Right lobe of liver (tissue), 4 donors: ENCODE measurements around a stretch of chr12.

DNA sequence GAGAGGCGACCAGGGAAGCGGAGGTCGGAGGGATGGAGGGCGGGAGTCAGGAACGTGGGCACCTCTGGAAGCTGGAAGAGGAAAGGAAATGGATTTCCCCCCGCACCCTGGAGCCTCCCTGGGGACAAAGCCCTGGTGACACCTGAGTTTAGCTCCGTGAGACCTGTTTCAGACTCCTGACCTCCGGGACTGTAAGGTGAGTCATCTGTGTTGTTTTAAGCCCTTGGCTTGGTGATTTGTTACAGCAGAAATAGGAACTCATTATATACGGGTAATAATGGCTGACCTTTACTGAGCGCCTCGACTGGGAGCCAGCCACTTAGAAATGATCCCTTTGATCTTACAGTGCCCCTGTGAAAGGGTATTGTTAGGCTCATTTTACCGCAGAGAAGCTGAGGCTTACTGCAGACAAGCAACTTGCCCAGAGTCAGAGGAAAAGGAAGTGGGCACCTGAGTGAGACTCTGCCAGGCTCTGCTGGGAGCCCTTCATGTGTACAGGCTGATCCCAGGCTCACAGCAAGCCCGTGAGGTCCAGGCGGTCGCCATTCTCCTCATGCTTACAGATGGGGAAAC, 29.2 kb upstream of the FZD10 start:
- PRO-cap, 4 experiments = no peak in any of the 4 experiments
- RAMPAGE, long total RNA, 2 experiments = no peak in any of the 2 experiments

GRCh38 chr12:130691968-130692271, 24.2 kb downstream of the RIMBP2 start:
- PRO-cap, 4 experiments = no peak in any of the 4 experiments
- RAMPAGE, long total RNA, 2 experiments = no peak in any of the 2 experiments

DNA sequence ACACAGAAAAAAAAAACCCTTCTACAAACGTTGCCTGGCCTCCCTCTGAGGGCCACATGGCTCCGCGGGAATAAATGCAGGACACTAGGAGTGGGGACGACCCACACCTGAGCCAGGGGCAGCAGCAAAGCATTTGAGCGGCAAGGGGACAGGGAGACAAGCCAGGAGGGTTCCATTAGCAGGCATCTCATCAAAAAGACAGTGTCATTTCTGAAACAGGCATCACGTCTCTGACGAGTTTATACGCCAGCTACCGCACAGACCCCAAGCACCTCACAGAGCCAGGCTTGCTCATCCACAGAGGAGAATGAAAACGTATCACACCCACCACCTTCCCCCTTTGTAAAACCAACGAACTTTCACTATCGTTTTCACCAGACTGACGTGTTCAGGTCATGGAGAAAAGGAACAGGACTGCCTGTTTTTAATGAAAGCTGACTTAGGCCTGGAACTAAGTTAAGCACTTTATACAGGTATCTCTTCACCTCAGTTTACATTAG, 42.1 kb downstream of the STX2 start:
- PRO-cap, 4 experiments = no peak in any of the 4 experiments
- RAMPAGE, long total RNA, 2 experiments = no peak in any of the 2 experiments

DNA sequence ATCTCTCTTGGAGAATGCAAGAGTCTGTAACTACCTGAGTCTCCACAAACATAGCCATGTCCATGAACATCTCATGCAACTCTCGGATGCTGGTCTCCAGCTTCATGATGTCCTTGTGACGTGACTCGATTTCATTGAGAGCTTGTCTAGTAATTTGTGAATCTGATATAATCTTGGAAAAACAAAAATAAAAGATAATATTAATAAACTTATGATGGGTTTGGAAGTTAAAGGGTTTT, 38.0 kb downstream of the STX2 start:
- PRO-cap, 4 experiments = no peak in any of the 4 experiments
- RAMPAGE, long total RNA, 2 experiments = no peak in any of the 2 experiments

- PRO-cap, 4 experiments = no peak in any of the 4 experiments
- RAMPAGE, long total RNA, 2 experiments = no peak in any of the 2 experiments
Measured at GRCh38 chr12:130801358-130801865, 37.6 kb downstream of the STX2 start.

- PRO-cap, 4 experiments = no peak in any of the 4 experiments
- RAMPAGE, long total RNA, 2 experiments = no peak in any of the 2 experiments
Measured at GRCh38 chr12:130992314-130992990, 38.7 kb downstream of the ADGRD1 start.

DNA sequence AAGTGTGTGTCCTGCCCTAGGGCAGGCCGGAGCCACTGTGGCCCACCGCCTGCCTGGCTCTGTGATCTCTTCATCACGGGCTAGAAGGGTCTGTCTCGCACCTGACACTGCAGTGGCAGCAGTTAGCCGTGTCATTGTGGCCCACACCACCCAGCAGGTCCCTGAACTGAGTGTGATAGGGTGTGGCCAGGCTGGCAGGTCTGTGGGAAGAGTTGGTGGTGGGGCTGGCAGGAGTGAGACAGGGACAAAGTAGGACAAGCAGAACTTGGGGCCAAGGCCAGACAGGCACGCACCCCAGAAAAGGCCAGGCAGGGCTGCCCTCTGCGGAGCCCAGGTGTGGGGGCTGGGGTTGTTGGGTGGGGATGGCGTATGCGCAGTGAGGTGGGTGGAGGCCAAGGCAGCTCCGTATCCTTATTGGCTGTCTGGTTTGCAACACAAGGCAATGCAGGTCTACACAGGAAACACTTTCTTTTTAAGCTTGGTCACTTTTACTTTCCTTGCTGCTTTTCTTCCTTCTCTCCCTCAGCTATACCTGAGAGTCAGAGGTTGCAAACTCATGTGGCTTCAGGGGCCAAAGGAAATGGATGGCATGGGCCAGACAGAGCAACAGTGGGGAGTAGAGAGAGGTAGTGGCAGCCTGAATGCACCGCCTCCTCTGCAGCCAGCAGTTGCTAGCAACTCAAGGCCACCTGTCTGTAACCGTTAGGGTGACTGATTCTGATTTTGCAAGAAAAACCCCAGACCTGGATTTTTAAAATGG, 41.4 kb downstream of the ADGRD1 start:
- PRO-cap, 4 experiments = no peak in any of the 4 experiments
- RAMPAGE, long total RNA, 2 experiments = no peak in any of the 2 experiments

- PRO-cap, 4 experiments = no peak in any of the 4 experiments
- RAMPAGE, long total RNA, 2 experiments = no peak in any of the 2 experiments
Measured at GRCh38 chr12:131057642-131058107, 104.0 kb downstream of the ADGRD1 start.

- PRO-cap, 4 experiments = no peak in any of the 4 experiments
- RAMPAGE, long total RNA, 2 experiments = no peak in any of the 2 experiments
Measured at GRCh38 chr12:131102956-131103519, 149.3 kb downstream of the ADGRD1 start.

GRCh38 chr12:131218118-131219193, 264.7 kb downstream of the ADGRD1 start:
- PRO-cap, 4 experiments = no peak in any of the 4 experiments
- RAMPAGE, long total RNA, 2 experiments = no peak in any of the 2 experiments

DNA sequence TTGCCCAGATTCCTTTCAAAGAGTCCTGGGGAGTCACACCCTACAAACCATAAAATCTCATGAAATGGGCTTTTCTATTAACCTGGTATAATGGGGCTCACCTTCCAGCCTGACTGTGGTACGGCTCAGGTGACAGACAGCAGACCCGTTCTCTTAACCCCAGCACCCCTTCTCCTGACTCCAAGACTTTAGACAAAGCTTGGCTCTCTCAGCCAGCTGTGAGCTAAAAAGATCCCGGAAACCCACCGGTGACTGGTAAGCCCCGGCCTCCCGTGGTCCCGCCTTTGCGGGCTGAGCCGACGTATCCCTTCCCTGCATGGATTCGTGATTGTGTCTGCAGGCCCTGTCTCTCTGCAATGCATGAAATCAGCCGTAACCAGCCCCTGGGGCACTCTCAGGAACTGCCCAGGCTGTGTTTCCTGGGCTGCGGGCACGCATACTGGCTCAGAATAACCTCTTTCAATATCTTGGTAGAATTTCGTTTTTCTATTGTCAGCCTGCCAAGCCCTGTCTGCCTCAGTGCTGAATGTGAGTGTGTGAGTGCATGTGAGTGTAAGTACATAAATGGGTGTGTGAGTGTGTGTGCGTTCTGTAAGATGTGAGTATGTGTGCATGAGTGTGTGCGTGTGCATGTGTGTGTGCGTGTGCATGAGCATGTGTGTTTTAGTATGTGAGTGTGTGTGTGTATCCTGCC, 268.5 kb downstream of the ADGRD1 start:
- PRO-cap, 4 experiments = no peak in any of the 4 experiments
- RAMPAGE, long total RNA, 2 experiments = no peak in any of the 2 experiments

DNA sequence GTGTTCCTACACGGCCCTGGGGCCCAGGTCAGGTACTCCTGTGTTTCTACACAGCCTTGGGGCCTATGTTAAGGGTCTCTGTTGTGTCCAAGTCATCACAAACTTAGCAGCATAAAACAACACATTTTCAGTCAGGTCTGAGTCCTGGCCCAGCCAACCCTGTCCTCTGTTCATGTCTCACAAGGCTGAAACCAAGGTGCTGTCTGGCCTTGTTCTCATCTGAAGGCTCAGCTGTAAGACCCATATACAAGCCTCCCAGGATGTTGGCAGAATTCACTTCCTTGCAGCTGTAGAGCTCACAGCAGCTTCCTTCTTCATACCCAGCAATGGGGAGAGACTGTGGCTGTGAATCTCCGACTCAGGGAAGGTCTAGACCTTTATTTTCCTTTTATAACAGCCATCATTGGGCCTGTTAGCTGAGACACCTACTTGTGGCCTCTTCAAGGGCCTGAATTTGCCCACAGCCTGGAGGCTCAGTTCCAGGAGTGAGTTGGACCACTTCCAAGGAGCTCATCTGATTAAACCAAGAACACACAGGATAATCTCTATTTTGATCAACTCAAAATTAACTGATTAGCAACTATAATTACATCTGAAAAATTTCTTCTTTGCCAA, 107.4 kb upstream of the SFSWAP start:
- PRO-cap, 4 experiments = no peak in any of the 4 experiments
- RAMPAGE, long total RNA, 2 experiments = no peak in any of the 2 experiments

DNA sequence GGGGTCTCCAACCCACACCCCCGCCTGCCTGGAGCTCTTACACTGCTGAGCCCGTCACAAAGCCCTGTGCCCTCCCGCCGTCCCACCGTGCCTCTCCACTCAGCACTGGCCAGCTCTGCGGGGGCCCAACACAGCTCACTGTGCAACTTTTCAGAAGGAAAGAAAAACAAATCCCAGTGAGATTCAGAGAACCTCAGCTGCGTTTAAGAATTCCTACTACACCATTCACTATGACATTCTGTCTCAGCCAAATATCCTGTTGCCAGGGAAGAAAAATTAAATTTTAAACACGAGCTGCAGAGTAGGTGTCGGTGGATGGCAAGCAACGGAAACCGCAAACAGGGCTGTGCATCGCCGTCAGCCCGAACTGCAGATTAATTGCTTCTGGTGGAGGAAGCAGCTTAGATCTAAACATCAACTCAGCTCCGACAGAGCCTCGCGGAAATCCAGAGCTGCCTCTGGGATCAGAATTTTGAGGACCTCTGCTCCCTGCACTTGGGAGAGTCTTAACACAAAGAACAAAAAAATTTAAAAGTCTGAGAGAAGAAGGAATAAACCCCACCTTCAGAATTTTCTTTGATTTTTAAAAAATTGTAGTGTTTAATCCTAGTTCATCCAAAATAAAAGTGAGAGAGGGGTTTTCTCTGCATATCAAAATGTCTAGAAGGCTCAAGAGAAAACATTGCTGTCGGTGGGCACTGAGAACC, 106.4 kb upstream of the SFSWAP start:
- PRO-cap, 4 experiments = no peak in any of the 4 experiments
- RAMPAGE, long total RNA, 2 experiments = no peak in any of the 2 experiments

DNA sequence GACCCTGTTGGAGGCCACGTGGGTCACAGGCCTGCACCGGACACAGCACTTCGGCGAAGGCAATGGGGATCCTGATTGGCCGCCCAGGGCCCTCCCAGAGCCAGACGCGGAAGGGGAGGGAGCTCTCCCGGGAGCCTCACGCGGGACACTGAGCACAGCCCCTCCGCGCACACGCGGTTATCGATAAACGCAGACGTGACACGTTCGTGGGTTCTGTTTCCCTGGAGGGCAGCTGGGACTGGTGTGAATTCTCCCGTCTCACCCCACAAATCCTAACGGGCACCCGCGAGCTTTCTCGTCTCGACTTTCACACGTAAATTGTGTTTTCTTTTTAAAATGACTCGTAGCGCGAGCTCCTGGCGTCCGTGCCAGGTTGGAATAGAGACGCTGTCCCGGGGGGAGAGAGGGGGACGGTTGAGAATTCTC, 49.7 kb upstream of the SFSWAP start:
- PRO-cap, 4 experiments = no peak in any of the 4 experiments
- RAMPAGE, long total RNA, 2 experiments = no peak in any of the 2 experiments

- PRO-cap, 4 experiments = peak in 2 of 4 experiments; most common plus-strand start chr12:131832045 (in 2); most common minus-strand start chr12:131831893 (in 1)
- RAMPAGE, long total RNA, 2 experiments = no peak in any of the 2 experiments
Measured at GRCh38 chr12:131831540-131832140, 3.4 kb downstream of the MMP17 start.

- PRO-cap, 4 experiments = no peak in any of the 4 experiments
- RAMPAGE, long total RNA, 2 experiments = no peak in any of the 2 experiments
Measured at GRCh38 chr12:131902345-131902766, 7.9 kb downstream of the ULK1 start.

DNA sequence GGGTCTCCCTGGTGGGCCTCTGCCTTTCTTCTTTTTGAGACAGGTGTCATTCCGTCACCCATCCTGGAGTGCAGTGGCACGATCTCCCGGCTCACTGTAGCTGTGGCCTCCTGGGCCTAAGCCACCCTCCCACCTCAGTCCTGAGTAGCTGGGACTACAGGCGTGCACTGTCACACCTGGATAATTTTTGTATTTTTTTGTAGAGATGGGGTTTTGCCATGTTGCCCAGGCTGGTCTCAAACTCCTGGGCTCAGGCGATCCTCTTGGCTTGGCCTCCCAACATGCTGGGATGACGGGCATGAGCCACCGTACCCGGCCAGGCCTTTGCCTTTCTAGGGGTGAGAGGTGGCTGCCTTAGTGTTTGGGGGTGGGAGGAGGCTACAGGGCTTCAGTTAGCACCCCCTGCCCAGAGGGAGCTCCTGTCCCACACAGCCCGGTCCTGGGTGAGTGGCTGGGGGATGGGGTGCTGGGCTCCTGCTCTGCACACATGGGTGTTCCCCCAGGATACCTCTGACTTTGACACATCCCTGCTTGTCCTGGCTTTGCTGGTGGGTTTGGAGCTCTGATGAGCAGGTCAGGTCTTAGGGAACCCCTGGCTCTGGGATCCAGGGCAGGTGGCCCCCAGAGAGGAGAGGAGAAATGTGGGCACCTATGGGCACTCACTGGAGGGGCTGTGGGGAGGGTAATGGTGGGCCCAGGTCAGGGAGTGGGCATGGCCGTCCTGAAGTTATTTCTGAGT, 9.9 kb downstream of the ULK1 start:
- PRO-cap, 4 experiments = no peak in any of the 4 experiments
- RAMPAGE, long total RNA, 2 experiments = no peak in any of the 2 experiments

DNA sequence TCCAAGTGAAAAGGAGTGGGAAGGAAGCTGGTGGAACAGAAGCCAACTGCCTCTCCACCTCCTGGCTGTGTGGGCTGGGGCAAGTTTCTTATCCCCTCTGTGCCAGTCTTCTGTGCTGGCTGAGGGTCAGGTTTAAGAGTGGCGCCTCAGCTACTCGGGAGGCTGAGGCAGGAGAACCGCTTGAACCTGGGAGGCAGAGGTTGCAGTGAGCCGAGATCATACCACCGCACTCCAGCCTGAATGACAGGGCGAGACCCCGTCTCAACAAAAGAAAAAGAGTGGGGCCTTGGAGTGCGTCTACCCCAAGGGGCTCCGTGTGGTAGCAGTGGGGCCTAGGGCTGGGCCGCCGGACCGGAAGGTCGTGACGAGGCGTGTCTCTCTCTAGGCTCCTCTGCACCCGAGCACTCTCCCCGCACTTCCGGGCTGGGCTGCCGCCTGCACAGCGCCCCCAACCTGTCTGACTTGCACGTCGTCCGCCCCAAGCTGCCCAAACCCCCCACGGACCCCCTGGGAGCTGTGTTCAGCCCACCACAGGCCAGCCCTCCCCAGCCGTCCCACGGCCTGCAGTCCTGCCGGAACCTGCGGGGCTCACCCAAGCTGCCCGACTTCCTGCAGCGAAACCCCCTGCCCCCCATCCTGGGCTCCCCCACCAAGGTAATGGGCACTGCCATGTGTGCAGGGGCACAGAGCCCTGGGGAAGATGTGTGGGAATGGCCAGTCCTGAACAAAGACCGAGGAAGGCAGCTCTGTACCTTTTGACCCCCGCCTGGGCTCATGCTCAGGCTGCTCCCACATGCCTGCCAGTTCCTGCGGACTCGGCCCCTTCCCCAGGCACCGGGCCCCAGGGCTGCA, 13.3 kb upstream of the PUS1 start:
- PRO-cap, 4 experiments = no peak in any of the 4 experiments
- RAMPAGE, long total RNA, 2 experiments = no peak in any of the 2 experiments

DNA sequence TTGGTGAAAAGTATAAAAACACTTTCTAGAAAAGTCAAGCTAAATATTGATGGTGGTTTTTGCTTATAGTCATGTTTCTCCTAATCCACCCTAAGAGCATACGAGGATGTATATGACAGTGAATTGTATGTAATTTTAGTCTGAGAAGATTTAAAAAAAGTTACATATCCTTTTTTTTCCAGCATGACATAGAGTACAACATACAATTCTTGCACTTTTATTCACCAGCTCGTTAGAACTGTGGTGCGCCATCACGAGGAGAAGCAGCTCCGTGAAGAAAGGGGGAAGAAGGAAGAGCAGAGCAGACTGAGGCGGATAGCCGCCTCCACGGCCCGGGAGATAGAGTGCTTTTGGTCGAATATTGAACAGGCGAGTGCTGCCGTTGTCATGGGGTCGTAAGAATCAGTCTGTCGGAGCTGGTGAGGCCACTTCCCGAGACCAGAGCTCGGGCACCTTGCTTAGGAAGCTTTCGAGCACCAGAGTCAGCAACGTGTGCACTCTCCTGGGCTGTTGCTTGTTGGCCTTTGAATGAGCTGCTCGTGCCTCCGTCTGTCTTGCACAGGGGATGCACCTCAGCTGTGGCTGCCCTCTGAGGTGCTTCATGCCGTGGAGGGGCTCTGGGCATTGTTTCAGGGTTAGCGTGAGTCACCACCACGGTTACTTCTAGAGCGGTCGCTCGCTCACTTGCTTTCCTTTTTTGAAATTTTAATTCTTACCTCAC, 40.2 kb downstream of the EP400 start:
- PRO-cap, 4 experiments = no peak in any of the 4 experiments
- RAMPAGE, long total RNA, 2 experiments = no peak in any of the 2 experiments

- PRO-cap, 4 experiments = no peak in any of the 4 experiments
- RAMPAGE, long total RNA, 2 experiments = no peak in any of the 2 experiments
Measured at GRCh38 chr12:132027820-132028588, 78.3 kb downstream of the EP400 start.